Pericardium fibroblast (primary cell): ENCODE measurements around a stretch of chr5.

- RAMPAGE, long total RNA = no peak
Measured at GRCh38 chr5:133964695-133965542, 3.5 kb downstream of the C5orf15 start.

GRCh38 chr5:134018200-134019224 lies 13.7 kb upstream of the VDAC1 start:
- RAMPAGE, long total RNA = no peak

GRCh38 chr5:134054134-134054361 lies 49.3 kb upstream of the VDAC1 start:
- RAMPAGE, long total RNA = no peak

DNA sequence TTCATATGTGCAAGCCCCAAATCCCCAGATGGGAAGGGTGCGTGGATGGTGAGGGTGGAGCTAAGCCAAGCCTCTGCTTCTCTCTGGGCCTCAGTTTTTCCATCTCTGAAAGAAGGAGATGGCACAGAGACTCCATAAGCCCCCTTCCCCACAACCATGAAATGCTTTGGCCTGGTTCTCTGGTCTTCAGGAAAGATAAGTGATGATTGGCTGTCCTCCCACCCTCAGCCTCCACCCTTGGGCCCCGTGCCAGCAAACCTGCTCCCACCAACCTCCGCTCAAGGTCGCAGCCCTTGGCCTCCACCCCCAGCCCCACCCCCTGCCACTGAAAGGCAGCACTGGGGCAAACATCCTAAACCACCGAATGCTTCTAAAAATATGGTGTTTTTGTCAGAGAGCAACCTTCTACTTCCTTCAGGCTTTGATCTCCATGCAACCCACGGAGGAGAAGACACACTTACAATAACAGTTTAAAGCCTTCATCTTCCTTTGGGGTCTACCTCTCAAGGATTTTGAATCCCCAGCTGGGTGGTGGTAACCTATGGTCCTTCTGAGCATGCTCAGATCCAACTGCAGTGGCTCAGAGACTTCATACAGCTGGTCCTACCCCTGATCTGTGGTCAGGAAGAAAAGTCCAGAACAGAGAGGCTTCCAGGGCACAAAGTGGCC lies 24.0 kb upstream of the TCF7 start:
- RAMPAGE, long total RNA = no peak

- RAMPAGE, long total RNA = no peak
Measured at GRCh38 chr5:134111565-134112815, 2.5 kb upstream of the TCF7 start.

DNA sequence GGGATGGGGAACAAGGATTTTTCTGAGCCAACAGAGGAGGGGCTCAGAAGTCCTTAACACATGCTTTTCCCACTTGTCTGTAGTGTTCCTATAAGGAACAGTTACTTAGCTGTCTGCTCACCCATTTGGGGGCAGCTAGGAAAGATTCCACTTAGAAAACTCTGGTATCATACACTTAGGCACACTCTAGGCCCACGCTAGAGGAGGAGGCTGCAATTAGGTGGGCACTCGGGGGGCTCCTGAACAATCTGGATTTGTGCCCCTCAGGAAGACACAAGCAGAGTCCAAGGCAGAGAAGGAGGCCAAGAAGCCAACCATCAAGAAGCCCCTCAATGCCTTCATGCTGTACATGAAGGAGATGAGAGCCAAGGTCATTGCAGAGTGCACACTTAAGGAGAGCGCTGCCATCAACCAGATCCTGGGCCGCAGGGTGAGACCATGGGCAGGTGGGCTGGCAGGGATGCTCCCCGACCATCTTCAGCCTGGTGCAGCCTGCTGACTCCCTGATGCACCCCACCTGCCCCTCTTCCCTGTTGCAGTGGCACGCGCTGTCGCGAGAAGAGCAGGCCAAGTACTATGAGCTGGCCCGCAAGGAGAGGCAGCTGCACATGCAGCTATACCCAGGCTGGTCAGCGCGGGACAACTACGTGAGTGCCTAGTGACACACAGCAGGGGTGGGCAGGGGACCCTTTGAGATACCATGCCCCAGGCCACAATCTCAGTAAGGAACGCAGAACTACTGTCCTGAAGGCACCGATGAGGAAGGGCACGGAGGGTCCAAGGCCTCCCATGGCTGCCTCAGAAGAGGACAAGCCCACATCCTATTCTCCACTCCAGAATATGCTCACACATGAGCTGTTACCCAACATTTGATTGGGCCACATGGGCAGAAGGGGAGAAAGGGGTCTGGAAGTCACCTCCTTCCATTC lies 28.2 kb downstream of the TCF7 start:
- RAMPAGE, long total RNA = no peak

GRCh38 chr5:134195121-134195671 lies 18.4 kb upstream of the SKP1 start:
- RAMPAGE, long total RNA = no peak

GRCh38 chr5:134226302-134226886 lies 521 bp upstream of the PPP2CA start:
- RAMPAGE, long total RNA = no peak

DNA sequence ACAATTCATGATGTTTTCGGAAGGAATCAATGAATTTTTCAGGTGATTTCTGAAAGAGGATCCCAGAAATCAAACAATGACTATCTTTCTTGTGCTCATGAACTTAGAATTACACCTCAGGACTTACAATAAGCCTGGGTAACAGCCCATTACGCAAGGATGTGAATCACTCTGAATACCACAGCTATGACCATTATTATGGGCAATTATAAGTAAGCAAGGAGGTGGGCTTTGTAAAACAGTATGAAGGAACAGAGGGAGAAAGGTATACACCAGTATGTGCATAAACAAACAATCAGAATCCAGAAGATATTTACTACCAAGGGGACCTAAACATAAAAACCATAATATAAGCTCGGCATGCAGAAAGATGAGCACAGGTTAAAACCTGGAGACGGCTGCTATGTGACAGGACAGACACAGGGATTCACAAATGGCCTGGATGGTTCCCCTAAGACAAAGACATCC lies 21.6 kb upstream of the PPP2CA start:
- RAMPAGE, long total RNA = no peak

- RAMPAGE, long total RNA = no peak
Measured at GRCh38 chr5:134376459-134376961, 5.1 kb downstream of the UBE2B start.

GRCh38 chr5:134446863-134447372 lies 35.2 kb upstream of the CDKN2AIPNL start:
- RAMPAGE, long total RNA = no peak

DNA sequence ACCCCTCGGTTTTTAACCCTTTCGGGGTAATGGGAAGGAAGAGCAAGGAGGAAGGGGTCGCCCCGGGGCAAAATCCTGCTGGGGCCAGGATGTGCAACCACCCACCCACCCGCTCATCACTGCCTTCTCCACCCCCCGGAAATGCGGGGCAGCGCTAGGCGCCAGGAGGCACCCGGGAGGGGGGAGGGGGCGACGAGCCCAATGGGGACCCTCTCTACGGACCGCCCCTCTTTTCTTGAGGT lies 1.0 kb upstream of the JADE2 start:
- RAMPAGE, long total RNA = no peak

GRCh38 chr5:134560387-134561048 lies 35.0 kb downstream of the JADE2 start:
- RAMPAGE, long total RNA = no peak

GRCh38 chr5:134578214-134578710 lies 52.8 kb downstream of the JADE2 start:
- RAMPAGE, long total RNA = no peak

DNA sequence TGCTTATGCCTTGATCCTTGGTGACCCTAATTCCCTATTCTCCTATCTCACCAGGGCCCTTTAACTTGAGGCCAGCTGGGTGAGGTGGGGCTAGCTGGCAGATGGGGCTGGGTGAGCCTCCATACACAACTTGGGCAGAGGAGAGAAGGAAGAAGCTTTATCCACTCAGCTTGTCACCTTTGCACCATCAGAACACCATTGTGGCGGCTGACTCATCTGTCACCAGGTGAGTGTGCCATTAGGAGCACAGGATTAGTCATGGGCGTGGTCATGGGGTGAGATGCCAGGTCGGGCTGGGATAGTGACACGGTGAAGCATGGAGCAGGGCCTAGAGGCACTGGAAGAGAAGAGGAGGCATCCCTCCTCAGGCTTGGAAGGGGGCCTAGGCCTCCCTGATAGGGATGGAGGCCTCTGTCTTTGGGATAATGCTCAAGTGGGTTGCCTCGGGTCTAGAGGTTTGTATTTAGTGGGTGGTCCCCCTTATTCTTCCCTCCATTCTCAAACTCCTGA lies 41.3 kb downstream of the SAR1B start:
- RAMPAGE, long total RNA = no peak

- RAMPAGE, long total RNA = no peak
Measured at GRCh38 chr5:134648963-134649379, 386 bp downstream of the SEC24A start.

DNA sequence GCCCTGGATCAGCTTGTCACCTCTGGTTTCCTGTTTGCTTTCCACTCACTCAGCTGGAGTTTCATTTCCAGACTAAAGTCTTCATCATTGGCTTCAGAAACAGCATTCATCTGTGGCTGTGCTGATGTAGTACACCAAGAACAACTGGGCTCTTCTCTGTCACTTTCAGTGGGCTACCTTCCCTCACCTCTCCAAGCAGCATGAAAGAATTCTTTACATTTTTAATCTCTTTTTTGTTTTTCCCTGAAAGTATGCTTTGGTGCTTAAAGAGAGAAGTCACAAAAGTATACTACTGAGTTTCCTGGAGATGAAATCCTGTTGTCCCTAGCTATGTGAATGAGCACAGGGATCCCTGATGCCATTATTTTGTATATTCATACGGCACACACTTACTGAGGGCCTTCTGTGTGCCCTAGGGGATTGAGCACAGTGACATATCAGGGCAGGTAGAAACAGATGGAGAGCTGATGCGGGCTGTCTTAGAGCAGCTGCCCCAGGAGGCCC lies 2.1 kb upstream of the CATSPER3 start:
- RAMPAGE, long total RNA = no peak

GRCh38 chr5:135027538-135028626 lies 6.1 kb downstream of the PITX1 start:
- RAMPAGE, long total RNA = no peak

GRCh38 chr5:135345900-135346607 lies 53.0 kb downstream of the MACROH2A1 start:
- RAMPAGE, long total RNA = no peak

GRCh38 chr5:135379056-135380187 lies 19.6 kb downstream of the MACROH2A1 start:
- RAMPAGE, long total RNA = no peak